CMK (cell line): ENCODE measurements around the gene SLC29A1.

- RRBS, result no CpG with 5 or more reads among the region's 12 CpGs
These were observed 18.6 kb downstream of the MRPS18A start for GRCh38 chr6:43668689-43669612.

DNA sequence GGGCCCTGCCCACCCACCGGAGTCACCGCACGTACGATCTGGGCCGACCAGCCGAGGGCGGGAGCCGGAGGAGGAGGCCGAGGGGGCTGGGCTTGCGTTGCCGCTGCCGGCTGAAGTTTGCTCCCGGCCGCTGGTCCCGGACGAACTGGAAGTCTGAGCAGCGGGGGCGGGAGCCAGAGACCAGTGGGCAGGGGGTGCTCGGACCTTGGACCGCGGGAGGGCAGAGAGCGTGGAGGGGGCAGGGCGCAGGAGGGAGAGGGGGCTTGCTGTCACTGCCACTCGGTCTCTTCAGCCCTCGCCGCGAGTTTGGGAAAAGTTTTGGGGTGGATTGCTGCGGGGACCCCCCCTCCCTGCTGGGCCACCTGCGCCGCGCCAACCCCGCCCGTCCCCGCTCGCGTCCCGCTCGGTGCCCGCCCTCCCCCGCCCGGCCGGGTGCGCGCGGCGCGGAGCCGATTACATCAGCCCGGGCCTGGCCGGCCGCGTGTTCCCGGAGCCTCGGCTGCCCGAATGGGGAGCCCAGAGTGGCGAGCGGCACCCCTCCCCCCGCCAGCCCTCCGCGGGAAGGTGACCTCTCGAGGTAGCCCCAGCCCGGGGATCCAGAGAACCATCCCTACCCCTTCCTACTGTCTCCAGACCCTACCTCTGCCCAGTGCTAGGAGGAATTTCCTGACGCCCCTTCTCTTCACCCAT, 1.7 kb downstream of the VEGFA start:
- RRBS, result 1% methylated on average over 26 of the region's 63 CpGs

GRCh38 chr6:43786434-43787316, 16.7 kb downstream of the VEGFA start:
- RRBS, result no CpG with 5 or more reads among the region's 3 CpGs

- RRBS, result no CpG with 5 or more reads among the region's 11 CpGs
These were observed 43.1 kb downstream of the VEGFA start for GRCh38 chr6:43812937-43813747.

- RRBS, result no CpG with 5 or more reads among the region's 11 CpGs
These were observed 61.1 kb downstream of the VEGFA start for GRCh38 chr6:43830943-43831772.

DNA sequence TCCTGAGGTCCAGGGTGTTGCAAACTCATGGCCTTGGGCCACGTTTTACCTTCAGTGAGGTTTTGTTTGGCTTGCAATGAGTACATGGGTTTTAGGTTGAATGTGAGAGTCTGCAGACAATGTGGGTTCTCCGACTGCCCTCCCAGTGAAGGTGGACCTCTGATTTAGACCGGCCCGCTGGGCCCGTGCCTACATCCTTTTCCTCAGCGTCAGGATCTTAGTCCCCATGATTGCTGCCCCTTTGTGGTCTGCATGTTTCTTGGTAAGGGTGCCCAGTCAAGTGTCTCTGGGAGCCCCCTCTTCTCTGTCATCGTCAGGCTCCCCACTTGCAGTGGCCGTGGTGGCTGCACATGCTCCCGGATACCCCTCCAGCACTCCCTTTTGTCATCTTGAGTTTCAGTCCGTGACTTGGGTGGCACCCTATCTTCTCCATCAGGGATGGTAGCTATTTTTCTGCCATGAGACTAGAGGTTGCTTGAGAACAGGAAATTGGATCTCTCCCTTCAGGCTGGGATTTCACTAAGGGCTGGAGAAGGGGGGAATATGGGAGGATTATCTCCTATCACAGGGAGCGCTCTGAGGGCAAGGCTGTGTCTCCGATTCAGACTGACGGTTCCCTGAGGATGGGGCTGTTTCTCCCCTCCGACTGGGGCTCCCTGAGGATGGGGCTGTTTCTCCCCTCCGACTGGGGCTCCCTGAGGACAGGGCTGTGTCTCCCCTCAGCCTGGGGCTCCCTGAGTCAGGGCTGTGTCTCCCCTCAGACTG, 123.2 kb downstream of the MRPL14 start:
- RRBS, result no CpG with 5 or more reads among the region's 15 CpGs

DNA sequence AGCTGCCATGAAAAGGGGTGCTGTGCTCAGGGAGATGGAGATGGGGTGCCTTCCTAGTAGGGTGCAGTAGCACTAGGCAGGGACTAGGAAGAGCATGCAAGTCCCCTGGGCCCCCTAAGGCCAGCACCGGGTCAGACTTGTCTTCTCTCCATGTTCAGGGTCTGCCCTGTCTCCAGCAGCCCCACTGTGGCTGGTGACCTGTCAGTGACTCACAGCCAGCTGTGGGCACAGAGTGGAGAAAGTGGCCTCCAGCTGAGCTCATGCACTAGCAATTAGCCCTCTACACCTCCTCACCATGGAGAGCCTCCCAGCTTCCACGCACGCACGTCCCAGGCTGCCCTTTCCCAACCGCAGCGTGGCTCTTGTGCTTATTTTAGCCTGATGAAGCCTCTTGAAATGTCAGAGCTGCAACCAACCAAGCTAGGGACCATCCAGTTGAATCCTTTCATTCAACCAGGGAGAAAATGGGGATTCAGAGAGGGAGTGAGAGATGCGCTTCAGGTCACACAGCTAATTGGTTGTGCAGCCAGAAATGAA, 116.5 kb downstream of the MRPL14 start:
- RRBS, result no CpG with 5 or more reads among the region's 7 CpGs

- RRBS, result no CpG with 5 or more reads among the region's 9 CpGs
These were observed 85.7 kb downstream of the MRPL14 start for GRCh38 chr6:44041419-44042106.

DNA sequence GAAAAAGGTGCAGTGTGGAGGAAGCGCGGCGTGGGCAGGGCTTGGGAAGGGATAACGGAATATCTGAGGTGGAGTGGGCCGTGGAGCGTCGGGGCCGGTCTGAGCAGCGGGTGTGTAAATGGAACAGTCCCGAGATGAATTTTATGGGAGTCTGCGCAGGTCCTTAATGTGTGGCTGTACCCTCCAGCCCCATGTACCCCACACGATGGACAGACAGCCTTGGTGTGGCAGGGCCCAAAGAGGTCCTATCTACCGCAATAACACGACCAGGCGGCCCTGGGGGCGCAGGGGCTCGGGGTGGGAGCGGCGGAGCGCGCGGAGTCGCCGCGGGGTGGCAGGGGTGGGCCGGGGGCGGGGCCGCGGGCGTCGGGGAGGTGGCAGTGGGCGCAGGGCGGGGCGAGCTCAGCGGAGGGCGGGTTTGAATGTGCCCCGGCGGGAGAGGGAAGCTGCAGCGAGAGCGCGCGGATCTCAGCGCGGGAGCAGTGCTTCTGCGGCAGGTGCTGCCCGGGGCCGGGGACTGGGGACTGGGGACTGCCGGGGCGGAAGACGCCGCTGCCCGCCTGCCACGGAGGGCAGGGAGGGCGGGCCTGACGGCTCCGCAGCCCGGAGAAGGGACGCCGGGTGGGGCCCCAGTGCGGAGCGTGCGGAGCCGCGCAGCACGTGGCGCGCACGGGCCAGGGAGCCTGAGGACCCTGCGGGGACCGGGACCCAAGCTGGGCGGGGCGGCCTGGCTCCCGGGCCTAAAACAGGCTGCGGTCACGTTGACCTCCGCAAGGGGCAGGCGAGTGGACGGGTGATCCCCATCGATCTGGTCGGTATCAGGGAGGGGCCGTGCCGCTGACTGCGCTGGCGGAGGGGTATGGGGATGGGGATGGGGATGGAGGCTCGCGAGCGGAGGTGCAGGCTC, at the start of gene SLC29A1:
SLC29A1 (plus strand) TSS at position 451 of the 907 bp plus-strand sequence.
- RRBS, result 1% methylated on average over 38 of the region's 87 CpGs

DNA sequence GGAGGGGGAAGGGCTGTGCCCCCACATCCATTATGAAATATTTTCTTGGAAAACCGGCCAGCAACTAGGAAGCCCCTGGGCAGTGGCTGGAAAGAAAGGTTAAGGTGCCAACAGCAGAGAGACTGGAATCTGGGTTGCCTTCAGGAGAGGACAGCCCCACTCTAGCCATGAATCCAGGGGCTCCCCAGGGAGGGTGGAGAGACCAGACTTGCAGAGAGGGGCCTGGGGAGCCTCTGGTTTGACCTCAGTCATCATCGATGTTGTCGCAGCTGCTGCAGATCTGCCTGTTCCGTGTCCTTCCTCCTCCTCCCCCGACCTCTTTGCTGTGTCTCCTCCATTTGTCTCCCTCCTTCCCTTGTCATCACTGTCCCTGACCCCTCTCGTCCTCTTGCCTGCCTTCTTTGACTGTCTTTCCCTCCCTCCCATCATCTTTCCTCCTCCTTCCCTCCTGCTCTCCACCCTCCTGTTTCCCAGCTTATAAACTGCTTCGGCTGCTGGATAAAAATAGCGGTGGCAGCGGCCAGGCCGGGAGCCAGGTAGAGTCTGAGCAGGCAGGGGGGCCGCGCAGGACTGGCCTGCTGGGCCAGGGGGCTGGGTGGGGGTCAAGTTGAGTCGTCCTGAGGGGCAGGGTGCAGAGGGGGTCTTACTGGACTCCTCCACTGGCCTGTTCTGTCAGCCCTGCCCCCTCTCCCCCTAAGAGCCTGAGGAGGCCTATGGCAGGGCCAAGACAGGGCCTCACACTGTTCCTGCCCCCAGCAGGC, 3.3 kb downstream of the SLC29A1 start:
- RRBS, result no CpG with 5 or more reads among the region's 13 CpGs

GRCh38 chr6:44236863-44237852, 9.7 kb upstream of the HSP90AB1 start:
- RRBS, result no CpG with 5 or more reads among the region's 28 CpGs

- RRBS, result 3% methylated on average over 6 of the region's 31 CpGs
These were observed 277 bp upstream of the SLC35B2 start for GRCh38 chr6:44257588-44258021.

GRCh38 chr6:44332378-44333090, 9.9 kb upstream of the SPATS1 start:
- RRBS, result no CpG with 5 or more reads among the region's 9 CpGs

- RRBS, result no CpG with 5 or more reads among the region's 13 CpGs
These were observed 708 bp downstream of the CDC5L start for GRCh38 chr6:44388155-44388672.

- RRBS, result no CpG with 5 or more reads among the region's 1 CpG
These were observed 5.0 kb downstream of the CDC5L start for GRCh38 chr6:44392557-44392863.

- RRBS, result no CpG with 5 or more reads among the region's 7 CpGs
These were observed 984 bp downstream of the SUPT3H start for GRCh38 chr6:45376739-45377160.

DNA sequence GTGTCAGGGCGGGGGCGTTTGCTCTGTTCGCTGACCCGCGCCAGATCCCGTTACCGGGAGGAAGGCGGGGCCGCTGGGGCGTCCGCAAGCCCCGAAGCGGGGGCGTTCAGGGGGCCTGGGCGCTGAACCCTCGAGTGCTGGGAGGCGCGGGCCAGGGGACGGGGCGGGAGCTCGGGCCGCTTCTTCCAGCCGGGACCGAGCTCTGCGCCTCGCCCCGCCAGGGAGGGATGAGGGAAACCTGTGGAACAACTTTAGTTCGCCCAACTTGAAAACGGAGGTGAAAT, 45.9 kb upstream of the SUPT3H start:
- RRBS, result 96% methylated on average over 5 of the region's 29 CpGs

- RRBS, result no CpG with 5 or more reads among the region's 7 CpGs
These were observed 44.4 kb downstream of the CLIC5 start for GRCh38 chr6:45971154-45971765.

GRCh38 chr6:46010853-46011742, 4.6 kb downstream of the CLIC5 start:
- RRBS, result no CpG with 5 or more reads among the region's 12 CpGs